Measurements from ENCODE around the genes SLC34A3 and FAM166A.

DNA sequence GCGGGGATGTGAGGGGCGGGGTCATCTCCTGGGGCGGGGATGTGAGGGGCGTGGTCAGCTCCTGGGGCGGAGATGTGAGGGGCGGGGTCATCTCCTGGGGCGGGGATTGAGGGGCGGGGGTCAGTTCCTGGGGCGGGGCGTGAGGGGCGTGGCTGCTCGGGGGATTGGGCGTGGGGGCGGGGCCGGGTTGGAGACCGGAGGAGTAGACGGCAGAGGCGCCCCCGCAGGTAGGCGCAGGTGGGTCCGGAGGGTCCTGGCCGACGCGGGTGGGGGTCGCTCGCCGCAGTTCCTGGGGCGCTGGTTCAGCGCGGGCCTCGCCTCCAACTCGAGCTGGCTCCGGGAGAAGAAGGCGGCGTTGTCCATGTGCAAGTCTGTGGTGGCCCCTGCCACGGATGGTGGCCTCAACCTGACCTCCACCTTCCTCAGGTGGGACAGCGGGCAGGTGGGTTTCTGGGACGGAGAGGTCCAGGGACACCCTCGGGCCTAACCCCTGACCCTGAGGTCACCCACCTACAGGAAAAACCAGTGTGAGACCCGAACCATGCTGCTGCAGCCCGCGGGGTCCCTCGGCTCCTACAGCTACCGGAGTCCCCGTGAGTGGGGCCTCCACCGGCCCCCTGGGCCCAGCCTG, 1.5 kb downstream of the PTGDS start:
- RRBS, result 72% methylated on average over 16 of the region's 46 CpGs

- RRBS, result 3% methylated on average over 27 of the region's 36 CpGs
Measured at GRCh38 chr9:137046355-137046953, 477 bp upstream of the NPDC1 start.

- RRBS, result 3% methylated on average over 39 of the region's 122 CpGs
Measured at GRCh38 chr9:137168880-137169809, 706 bp downstream of the LRRC26 start.

DNA sequence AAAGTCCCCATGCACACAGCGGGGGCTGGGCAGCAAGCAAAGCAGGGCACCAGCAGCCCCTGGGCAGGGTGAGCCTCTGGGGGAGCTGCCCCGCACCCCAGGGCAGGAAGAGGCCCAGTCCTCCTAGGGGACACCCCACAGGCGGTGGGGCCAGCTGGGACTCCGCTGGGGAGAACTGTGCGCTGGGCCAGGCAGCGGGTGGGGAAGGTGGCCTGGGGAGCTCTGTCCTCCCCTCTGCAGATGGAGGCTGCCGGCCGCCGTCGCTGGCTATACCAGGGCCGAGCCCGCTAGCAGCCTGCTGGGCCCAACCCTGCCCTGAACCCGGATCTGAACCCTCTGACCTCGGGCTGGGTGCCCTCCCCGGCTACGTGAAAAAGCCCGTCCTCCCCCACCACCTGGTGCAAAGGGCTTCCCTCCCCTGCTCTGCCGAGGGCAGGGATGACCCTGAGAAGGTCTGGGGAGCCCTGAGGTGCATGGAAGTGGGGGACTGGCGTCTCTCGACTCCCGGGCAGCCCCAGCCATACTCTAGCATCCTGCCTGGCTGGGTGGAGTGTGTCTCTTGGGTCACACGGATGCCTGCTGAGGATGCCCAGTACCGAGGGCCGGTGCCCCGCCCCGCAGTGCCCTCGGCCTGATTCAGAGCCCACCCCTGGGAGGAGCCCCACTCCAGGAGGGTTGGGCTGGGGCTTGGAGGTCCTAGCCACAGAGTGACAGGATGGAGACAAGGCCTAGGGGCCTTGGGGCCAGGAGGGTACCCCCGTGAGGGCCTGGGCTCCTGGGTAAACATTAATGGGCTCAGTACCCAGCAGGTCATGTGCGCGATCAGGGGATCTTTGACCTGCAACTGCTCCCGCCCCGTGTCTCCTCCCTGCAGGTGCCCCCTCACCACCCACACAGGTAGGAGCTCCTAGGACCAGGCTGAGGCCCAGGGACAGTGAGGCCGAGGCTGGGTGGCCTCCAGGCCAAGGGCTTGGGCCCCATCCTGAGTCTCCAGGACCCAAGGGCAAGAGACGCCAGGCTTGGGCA, at the start of gene SLC34A3:
Gene SLC34A3 (plus strand): TSS at position 860 of the 1,026 bp plus-strand sequence.
- RRBS, result 42% methylated on average over 13 of the region's 34 CpGs

GRCh38 chr9:137247639-137248059, at the start of gene FAM166A:
Gene FAM166A, minus strand, starts transcription at chr9:137247751.
- RRBS, result 97% methylated on average over 4 of the region's 9 CpGs

- RRBS, result no CpG with 5 or more reads among the region's 27 CpGs
Measured at GRCh38 chr9:137269136-137269953, 8.2 kb upstream of the TOR4A start.

DNA sequence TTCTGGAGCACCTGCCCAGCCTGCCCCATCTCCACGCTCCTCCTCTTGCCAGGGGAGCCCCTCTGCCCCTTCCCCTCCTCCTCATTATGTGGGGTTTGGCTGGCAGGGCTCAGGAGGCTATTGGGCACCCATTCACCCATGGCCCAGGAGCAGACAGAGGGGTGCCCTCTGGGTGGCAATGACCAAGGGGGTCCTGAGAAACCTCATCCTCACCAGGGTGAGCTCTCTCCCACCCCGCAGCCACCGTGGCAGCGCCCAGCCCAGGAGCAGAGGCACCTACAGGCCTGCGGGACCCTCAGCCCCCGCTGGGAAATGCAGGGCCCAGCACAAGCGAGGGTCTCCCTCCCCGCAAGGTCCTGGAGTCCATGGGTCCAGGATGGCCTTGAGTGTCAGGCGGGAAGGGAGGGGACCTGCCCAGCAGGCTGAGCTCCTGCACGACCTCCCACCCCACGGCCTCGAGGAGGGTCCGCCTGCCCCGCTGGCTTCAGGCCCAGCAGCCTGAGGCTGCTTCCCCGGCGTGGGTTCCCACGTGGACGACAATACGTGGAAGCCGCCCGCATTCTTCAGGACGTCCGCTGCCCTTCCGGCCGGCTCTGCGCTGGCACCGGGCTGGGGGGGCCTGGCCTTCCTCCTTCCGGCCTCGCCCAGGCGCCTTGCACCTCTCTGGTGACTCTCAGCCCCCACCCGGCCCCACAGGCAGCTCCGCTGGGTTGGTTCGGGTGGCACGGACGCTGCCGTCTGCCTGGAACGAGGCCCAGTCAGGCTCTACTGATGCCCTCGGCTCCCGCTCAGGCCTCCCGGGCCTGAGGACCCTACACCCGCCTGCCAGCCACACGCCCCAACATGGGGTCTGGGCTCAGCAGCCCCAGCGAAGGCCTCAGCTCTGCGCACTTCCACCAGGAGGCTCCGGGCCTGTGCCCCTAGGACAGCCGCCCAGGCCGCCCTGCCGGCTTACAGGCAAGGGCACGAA, 51.6 kb upstream of the NRARP start:
- RRBS, result 75% methylated on average over 21 of the region's 49 CpGs

DNA sequence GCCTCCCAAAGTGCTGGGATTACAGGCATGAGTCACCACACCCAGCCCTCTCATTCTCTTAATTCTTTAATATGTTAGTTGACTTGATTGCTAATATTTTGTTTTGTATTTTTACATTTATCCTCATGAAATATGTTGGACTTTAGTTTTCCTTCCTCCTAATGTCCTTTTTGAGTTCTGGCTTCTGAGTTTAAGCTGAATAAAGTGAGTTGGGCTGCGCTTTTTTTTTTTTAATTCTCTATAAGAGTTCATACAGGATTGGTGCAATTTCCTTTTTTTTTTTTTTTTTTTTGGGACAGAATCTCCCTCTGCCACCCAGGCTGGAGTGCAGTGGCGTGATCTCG, 59.9 kb downstream of the EXD3 start:
- RRBS, result no CpG with 5 or more reads among the region's 3 CpGs

DNA sequence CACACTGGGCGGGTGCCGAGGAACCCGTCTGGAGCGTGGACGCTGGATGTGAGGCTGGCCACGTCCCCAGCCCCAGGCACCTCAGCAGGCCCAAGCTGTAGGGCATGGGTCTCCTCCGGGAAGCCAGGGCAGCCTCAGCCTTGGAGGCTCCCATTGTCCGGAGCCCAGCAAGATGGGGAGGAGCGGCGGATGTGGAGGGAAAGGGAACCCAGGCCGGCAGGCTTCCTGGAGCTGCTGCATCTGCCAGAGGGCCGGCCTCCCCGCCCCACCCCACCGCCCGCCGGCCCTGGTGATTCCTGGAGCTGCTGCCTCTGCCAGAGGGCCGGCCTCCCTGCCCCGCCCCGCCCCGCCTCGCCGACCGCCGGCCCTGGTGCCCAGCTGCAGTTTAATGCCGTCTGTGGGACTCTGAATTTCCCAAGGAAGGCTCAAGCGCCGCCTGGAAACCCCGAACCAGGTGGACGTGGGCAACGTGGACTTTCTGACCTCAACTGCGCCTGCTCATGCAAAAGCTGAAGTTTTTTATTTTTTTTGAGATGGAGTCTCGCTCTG, 31.6 kb downstream of the EXD3 start:
- RRBS, result 81% methylated on average over 4 of the region's 32 CpGs

GRCh38 chr9:137411306-137412097, 11.5 kb downstream of the EXD3 start:
- RRBS, result 15% methylated on average over 10 of the region's 39 CpGs

GRCh38 chr9:137436730-137437469, 4.3 kb downstream of the ENTPD8 start:
- RRBS, result 68% methylated on average over 4 of the region's 23 CpGs

GRCh38 chr9:137453766-137454125, 5.4 kb downstream of the NSMF start:
- RRBS, result no CpG with 5 or more reads among the region's 21 CpGs

GRCh38 chr9:137531012-137531719, 19.0 kb downstream of the PNPLA7 start:
- RRBS, result no CpG with 5 or more reads among the region's 19 CpGs

- RRBS, result no CpG with 5 or more reads among the region's 18 CpGs
Measured at GRCh38 chr9:137580183-137580741, 1.5 kb upstream of the DPH7 start.

- RRBS, result no CpG with 5 or more reads among the region's 28 CpGs
Measured at GRCh38 chr9:137589164-137589852, 1.0 kb downstream of the ZMYND19 start.

- RRBS, result 5% methylated on average over 6 of the region's 31 CpGs
Measured at GRCh38 chr9:137617729-137618466, 907 bp upstream of the EHMT1 start.

DNA sequence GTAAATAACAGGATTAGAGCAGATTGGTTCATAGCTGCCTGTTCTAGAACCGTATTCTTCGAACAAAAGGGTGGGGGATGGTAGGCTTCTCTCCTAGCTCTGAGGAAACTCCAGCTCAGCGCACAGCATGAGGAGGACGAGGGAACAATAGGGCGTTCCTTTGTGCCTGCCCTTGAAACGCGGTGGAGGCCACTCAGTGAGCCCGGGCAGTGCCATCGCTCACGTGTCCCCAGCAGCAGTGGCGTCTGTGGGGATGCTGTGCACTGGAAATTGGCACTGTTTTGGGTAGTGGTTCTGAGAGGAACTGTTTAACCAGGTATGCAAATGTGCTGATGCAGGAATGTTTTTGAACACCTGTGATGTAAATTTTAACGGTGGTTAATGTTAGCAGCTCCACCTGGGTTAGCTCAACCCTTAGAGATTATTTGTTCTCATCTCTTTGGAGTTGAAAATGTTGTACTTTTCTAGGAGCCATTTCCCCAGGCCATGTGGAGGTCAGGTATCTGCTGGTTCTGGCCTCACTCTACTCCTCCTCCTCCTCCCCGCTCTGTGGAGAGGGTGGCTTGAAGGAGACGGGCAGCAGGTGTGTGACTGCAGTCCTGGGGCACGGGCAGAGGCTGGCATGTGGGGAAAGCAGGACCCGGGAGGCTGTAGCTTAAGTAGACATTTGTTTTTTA, 48.2 kb downstream of the EHMT1 start:
- RRBS, result no CpG with 5 or more reads among the region's 16 CpGs

DNA sequence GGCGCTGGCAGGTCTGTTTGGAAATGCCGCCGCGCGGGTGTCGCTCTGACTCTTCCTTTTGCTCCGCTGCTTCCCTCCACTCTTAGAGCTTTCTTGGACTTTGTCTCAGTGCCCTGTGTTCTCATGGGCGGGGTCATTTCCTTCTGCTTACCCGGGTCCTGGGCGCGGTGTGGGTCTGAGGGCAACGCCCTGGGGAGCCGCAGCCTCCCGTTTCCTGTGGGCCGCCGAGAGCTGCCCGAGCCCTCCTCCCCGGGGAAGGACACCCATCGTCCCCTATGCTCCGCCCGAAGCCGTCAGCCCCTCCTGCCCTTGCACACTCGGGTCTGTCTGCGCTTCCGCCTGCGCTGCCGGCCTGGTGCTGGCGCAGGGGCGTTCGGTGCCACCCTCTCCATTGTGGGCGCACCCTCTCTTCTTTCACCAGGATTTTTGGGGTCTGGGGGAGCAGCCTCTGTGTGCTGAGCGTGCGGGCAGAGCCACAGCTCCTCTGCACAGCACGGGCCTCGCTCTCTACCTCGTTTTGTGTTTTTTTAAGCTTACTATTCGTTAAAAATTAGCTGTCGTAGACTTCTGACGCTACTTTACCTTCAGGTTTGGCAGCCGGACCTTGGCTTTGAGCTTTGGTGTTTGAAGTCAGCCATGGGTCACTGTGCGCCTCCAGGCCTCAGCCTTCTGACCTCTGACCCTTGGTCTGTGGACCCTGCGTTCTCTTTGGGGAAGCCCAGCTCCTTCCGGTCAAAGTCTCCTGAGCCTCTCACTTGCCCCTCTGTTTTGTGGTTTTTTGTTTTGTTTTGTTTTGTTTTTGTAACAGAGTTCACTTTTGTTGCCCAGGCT, 88.4 kb upstream of the CACNA1B start:
- RRBS, result 88% methylated on average over 8 of the region's 43 CpGs

Data from GM06990 (cell line).